ENCODE data around the genes SRXN1 and NSFL1C.

- PRO-cap: unidirectional peak, plus-strand start at chr20:324266; bidirectional peak, plus-strand start at chr20:324623, minus-strand start at chr20:324475
Observed at GRCh38 chr20:323945-325073, 1.0 kb upstream of the SOX12 start.

- PRO-cap: no peak
Observed at GRCh38 chr20:373409-374176, 7.0 kb upstream of the TRIB3 start.

DNA sequence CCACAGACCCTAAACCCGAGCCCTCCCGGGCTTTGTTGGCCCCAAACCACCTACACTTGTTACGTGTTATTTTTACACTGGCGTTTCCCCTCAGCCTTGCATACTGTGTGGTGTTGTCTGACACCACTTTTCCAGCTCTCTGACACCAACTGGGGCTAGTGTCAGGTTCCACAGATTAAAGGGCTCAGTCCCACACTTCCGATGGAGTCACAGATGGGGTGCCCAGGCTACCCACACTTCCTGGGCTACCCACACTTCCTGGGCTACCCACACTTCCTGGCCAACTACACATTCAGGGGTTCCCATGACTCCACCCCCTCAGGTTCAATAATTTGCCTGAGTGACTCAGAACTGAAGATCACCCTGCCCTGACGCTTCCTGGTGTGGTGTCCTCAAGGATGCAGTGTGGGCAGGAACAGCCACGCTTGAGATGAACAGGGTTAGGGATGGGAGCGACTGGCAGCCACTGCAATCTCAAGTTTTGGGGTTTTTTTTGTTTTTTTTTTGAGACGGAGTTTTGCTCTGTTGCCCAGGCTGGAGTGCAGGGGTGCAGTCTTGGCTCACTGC, 25.5 kb downstream of the RBCK1 start:
- PRO-cap: no peak

DNA sequence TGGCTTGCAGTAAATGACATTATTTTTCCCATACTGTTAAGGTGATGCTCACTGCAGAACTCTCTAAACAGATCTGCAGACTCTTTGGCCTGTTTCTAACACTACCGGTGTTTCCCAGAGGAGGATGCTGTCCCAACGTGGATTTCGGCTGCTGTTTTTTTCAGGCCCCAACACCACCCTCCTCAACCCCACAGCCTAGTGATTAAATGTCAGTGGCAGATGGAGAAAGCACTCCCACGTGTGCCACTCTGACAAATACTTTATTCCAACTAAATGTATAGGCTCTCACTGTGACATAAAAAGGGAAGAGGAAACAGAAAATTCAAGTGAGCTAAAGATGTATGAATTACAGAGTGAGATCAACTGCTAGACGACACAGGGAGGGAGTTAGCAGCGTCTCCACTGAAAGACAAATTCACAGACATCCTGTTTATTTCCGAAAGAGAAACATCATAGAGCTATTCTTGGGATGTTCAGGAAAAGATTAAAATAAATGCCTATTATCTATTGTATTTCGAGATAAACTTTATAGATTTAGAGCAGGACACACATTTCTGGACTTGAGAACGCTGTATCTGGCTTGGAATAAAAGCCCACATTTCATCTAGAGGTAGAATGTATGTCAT, 3.5 kb downstream of the TBC1D20 start:
- PRO-cap: no peak

DNA sequence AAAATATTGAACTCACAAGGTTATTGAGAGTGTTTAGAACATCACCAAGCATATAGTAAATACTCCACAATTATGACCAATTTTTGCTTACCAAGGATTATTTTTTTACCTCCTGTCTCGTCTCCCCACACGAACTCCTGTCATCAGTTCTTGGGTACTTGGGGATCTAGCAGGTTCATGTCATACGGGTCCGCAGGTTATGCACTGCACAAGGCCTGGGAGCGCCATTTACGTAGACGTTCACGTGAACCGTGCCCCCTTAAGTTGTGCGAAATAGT, 372 bp upstream of the TBC1D20 start:
- PRO-cap: no peak

- PRO-cap: no peak
Observed at GRCh38 chr20:588574-588873, 21.6 kb downstream of the TCF15 start.

GRCh38 chr20:652814-653857, at the start of gene SRXN1:
SRXN1 (minus strand) TSS chr20:653200.
- PRO-cap: unidirectional peak, minus-strand start at chr20:653200

GRCh38 chr20:699714-700496, 24.3 kb upstream of the SCRT2 start:
- PRO-cap: no peak

- PRO-cap: no peak
Observed at GRCh38 chr20:760576-761372, 7.5 kb downstream of the SLC52A3 start.

GRCh38 chr20:843831-844197, 10.3 kb downstream of the FAM110A start:
- PRO-cap: no peak

- PRO-cap: no peak
Observed at GRCh38 chr20:881413-881789, 34.7 kb downstream of the ANGPT4 start.

DNA sequence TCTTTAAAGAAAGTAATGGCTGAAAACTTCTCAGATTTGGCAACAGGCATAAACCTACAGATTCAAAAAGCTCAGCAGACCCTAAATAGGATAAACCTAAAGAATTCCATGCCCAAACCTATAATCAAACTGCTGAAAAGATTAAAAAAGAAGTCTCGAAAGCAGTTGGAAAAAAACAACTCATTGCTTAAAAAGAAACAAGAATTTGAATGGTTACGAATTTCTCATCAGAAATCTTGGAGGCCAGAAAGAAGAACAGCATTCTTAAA, 28.5 kb downstream of the TMEM74B start:
- PRO-cap: no peak

GRCh38 chr20:1185763-1186271, 1.0 kb upstream of the TMEM74B start:
- PRO-cap: no peak

GRCh38 chr20:1322544-1323328, 6.2 kb downstream of the SDCBP2 start:
- PRO-cap: no peak

DNA sequence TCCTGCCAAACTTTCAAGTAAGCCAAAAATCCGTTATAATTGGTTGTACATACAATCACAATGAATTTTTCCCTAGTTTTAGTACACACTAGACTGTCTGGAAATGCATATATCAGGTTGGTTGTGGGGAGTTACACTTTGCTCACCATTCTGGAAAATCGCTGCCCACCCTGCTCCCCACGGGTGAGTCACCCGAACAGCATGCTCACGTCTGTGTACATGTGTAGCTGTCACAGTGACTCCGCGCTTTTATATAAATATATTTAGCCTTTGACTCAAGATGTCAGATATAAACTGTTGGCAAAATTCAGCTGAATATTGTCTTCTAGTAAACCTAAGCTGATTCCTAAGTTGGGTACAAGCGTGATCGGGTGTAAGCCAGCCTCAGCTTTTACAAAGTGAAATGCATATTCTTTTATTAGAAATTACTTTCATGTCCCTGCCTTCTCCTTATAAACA, 4.4 kb downstream of the SDCBP2 start:
- PRO-cap: no peak

DNA sequence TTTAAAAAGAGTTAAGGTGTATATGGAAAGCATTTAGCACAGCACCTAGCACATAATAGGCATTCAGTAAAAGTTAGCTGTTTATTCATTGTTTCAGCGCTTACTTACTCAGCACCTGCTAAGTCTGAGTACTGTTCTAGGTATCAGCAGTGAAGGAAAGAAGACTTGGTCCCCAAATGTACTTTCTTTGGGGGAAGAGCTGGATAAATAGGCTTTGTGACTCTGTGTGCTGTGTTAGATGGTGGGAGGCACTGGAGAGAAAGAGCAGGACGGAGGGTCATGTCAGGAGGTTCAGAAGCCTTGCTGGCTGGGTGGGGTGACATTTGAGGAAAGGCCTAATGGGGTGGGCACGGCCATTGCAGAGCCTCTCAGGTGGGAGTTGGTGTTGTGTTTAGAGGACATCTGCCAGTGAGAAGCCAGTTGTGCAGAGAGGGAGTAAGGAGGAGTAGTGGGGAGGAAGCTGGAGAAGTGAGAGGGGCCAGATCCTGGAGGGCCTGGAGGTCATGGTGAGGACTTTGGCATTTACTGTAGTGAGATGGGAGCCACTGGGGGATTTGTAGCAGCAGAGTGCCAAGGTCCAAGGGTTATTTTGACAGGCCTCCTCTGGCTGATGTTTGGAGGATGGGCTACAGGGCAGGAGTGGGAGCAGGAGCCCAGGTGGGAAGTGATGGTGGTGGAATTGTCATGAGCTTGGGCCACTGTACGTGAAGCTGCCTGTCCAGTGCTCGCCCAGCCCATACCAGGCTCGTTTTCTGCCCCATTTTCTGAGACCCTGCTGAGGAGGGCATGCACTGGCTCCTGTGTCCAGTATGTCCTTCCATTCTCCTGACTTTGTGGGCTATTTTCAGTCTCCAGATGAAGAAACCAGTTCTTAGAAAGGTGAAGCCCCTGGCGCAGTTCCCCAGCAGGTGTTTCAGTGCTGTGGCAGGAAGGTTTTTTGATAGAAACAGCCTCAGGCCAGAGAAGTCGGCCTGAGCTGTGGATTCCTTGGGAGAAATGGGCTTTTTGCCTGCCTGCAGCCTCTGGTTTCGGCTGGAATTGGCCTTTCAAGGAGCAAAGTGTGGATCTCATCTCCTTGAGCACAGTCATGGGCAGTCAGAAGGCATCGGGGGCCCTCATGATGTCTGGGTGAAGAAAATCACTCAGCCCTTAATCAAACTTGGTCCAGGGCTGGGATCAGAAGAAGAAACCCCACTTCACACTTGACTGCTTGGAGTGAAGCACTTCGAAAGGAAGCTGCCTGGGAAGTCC, 777 bp downstream of the SDCBP2 start:
- PRO-cap: no peak

DNA sequence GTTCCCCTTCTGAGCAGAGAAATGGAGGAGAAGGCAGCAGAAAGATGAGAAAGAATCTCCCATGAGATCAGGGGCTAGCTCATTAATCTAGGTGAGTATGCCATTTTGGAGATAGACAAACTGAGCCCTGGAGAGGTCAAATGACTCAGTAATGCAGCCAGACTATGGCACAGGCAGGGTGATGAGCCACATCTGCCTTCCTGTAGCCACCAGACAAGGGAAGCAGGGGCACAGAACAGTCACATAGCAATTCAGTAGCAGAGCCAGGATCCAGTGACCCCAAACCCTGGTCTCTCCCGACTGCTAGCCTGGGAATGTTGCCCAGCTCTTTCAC, 7.2 kb upstream of the SDCBP2 start:
- PRO-cap: no peak

- PRO-cap: unidirectional peak, minus-strand start at chr20:1466837
Observed at GRCh38 chr20:1466755-1467374, at the start of gene NSFL1C. NSFL1C (minus strand) TSS chr20:1466849.

GRCh38 chr20:1654987-1655430, 2.6 kb downstream of the SIRPG start:
- PRO-cap: no peak

GRCh38 chr20:1656965-1657164, 714 bp downstream of the SIRPG start:
- PRO-cap: no peak

Measured in peritoneum (tissue), 1 donor.